ENCODE measurements around a stretch of chr14.

DNA sequence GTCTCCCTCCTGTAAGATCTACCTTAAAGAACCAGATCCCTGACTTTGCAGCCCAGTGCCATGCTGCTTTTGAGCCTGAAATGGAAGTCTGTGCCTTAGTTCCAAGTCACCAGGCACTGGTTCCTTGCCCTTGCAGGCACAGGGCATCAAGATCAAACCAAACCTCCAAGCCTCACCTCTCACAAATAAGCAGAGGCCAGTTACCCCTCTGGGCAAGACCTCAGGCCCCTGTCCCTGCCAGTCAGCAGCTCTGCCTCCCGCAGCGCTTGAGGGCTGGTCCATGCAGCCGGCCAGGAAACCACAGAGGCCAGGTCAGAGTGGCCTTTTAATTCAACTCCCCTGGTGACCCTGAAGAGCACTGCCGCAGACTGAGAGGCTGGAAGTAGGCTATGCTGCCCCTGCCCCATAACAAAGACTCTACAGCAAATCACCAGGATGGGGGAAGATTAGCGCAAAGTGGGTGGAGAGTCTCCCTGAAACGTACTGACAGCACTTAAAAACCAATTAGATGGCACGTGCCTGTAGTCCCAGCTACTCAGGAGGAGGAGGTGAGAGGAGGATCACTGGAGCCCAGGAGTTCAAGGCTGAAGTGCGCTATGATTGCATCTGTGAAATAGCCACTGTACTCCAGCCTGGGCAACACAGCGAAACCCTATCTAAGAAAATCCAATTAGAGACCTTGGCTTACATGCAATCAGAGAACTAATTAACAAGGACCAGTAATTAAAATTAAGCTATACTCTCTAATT, 70.5 kb downstream of the ITPK1 start:
- PRO-cap: no peak

- PRO-cap: bidirectional peak, plus-strand start at chr14:93056974, minus-strand start at chr14:93056677
Observed at GRCh38 chr14:93056897-93057095, 58.9 kb downstream of the ITPK1 start.

DNA sequence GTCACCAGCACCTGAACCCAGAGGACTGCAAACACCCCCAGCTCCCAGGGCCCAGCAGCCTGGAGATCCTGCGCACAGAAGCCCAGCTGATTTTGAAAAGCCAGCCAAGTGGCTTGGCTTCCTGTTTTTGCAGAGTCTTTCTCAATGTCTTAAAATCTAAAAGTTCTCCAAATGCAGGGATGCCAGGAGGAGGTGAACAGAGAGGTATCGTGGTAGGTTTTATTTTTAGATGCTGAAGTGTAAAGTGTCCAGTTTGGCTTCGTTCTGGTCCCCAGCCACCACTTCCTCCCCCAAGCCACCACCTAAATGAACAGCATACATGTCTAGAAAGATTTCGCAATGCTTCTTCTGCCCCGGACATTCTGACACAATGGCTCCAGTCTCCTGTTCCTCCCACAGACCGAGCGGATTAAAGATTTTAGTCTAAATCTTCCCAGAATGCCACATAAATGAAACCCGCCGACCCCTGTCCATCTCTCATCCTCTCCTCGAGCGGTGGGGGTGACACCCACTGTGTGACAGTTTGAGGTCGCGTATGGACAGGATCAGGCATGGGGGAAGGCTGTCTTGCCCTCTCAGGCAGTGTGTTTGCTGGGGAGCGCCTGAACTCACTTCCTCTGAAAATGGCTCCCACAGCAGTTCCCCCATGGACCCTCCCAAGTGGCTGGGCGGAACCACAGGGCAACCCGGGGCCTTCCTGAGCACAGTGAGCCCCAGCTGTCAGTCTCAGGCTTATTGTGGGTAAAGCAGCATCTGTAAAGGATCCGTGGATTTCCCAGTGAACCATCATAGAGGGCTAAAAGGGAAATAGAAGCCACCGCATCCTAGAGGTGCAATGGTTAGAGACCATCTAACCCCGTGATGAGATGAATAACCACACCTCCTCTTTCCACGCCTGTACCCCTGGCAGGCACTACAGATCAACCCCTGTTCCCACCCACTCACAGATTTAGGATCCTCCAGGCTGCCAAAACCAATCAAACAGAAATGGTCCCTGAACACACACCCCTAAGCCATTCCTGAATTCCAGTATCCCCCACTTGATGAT, 41.4 kb downstream of the ITPK1 start:
- PRO-cap: no peak

GRCh38 chr14:93135253-93135935, 19.7 kb upstream of the ITPK1 start:
- PRO-cap: no peak

- PRO-cap: no peak
Observed at GRCh38 chr14:93288212-93289152, 44.4 kb downstream of the BTBD7 start.

GRCh38 chr14:93702643-93703044, 85.6 kb downstream of the PRIMA1 start:
- PRO-cap: no peak

- PRO-cap: no peak
Observed at GRCh38 chr14:93895095-93895414, 32.1 kb upstream of the FAM181A start.

- PRO-cap: no peak
Observed at GRCh38 chr14:93978138-93978735, 1.9 kb upstream of the ASB2 start.

DNA sequence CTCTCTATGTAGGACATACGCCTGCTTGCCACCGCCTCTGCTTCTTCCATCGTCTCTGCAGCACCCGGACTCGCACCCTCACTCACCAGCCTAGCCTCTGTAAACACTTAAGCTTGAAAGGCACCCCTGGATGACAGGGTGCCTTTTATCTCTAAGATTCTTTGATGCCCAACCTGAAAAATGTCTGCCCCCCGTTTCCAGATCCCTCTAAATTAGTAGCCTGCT, 19.0 kb downstream of the OTUB2 start:
- PRO-cap: no peak

DNA sequence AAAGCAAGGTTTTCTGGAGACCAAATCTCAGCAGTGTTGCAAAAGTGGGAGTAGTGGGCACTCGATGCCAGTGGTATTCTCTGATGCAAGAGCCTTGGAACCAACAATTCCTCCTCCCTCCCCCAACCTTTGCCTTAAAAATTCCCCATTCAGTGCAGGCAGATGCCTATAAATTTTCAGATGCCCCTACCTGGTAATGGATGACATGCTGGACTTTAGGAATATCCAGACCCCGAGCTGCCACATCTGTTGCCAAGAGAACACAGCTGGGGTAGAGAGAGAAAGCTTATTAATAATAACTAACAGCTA, 23.4 kb downstream of the DDX24 start:
- PRO-cap: no peak

GRCh38 chr14:94180541-94181120, 6.5 kb downstream of the PPP4R4 start:
- PRO-cap: no peak

DNA sequence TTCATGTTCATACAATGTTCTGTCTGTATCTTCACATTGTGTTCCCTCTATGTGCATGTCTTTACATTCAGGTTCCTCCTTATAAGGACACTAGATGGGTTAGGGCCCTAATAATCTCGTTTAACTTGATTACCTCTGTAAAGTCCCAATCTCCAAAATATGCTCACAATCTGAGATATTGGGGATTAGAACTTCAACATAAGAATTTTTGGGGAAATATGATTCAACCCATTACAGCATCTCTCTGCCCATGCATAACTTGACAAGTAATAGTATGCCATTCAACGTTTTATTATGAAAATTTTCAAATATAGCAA, 30.6 kb upstream of the SERPINA6 start:
- PRO-cap: no peak

- PRO-cap: no peak
Observed at GRCh38 chr14:94380534-94381398, 7.6 kb downstream of the SERPINA1 start.

GRCh38 chr14:94387013-94387798, 1.2 kb downstream of the SERPINA1 start:
- PRO-cap: no peak

DNA sequence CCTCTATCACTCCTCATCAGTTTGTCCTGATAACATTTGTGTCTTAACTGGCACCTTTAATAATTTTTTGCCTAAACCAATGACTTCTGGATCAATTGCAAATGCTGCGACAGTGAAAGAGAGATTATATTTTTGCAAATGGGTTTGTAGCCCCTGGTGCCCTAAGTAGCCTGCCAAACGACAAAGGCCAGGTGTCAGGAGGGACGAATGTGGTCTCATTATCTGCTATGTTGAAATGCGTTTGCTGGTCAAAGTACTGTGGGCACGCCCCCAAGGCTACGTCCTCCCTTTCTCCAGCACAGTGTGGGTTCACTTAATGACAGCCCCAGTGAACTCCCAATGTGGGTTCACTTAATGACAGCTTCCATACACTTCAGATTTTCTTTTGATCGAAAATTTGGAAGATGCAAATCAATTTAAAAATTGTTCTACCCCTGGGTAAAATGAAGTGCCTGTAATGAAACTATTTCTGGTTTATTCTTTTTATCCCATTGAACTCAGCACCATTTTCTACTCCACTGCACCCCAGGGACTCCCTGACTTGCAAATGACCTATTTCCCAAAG, 1.5 kb downstream of the SERPINA11 start:
- PRO-cap: no peak

- PRO-cap: no peak
Observed at GRCh38 chr14:94486613-94486890, 10.6 kb upstream of the SERPINA9 start.

DNA sequence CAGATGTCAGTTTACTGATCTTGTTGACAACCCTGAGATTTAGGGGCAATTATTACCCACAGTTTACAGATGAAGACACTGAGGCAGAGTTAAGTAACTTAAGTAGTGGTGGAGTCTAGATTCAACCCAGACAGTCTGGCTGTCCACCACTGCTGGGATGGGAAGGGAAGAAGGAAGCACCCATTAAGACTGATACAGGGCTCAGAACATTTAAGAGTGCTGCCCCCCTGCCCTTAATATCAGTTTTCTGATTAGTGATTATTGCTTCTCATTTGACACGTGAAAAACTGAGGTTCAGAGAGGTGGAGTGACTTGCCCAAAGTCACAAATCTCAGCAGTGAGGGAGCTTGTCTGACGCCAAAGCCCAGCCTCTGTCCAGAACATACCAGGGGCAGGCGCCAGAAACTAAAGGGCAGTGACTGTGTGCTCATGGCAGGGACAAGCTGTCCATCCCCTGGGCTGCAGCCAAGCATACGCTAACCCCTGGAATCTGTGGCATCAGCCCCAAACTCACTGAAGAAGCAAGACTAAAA, 1.8 kb upstream of the SERPINA4 start:
- PRO-cap: no peak

- PRO-cap: bidirectional peak, plus-strand start at chr14:94599415, minus-strand start at chr14:94599205
Observed at GRCh38 chr14:94598595-94599645, 13.3 kb upstream of the SERPINA3 start.

DNA sequence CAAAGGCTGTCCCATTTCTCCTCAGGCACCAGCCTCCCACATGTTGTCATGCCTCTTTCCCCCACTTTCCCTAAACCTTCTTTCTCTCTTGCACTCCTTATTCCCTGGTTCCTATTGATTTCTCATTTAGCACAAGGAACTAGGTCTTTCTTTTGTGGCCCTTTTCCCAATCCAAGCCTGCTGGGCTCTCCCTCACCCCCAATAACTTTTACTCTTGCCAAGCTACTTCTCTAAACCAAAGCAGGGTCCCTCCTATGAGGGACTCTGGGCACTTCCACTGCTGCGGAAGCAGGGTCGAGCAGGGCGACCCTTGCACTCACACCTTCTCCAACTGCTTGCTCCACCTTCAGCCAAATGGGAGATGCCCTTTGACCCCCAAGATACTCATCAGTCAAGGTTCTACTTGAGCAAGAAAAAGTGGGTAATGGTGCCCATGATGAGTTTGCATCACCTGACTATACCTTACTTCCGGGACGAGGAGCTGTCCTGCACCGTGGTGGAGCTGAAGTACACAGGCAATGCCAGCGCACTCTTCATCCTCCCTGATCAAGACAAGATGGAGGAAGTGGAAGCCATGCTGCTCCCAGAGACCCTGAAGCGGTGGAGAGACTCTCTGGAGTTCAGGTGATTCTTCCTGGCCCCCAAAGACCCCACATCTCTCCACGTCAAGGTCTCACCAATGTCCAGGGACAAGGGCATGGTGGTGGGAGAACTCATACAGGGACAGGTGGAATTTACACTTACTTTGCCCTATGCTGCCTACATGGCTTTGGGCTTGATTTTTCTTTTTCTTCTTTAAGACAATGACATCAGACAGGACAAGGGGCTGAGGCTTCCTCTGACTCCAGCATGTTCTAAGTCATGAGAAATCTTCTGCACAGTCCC, 6.9 kb downstream of the SERPINA3 start:
- PRO-cap: no peak

DNA sequence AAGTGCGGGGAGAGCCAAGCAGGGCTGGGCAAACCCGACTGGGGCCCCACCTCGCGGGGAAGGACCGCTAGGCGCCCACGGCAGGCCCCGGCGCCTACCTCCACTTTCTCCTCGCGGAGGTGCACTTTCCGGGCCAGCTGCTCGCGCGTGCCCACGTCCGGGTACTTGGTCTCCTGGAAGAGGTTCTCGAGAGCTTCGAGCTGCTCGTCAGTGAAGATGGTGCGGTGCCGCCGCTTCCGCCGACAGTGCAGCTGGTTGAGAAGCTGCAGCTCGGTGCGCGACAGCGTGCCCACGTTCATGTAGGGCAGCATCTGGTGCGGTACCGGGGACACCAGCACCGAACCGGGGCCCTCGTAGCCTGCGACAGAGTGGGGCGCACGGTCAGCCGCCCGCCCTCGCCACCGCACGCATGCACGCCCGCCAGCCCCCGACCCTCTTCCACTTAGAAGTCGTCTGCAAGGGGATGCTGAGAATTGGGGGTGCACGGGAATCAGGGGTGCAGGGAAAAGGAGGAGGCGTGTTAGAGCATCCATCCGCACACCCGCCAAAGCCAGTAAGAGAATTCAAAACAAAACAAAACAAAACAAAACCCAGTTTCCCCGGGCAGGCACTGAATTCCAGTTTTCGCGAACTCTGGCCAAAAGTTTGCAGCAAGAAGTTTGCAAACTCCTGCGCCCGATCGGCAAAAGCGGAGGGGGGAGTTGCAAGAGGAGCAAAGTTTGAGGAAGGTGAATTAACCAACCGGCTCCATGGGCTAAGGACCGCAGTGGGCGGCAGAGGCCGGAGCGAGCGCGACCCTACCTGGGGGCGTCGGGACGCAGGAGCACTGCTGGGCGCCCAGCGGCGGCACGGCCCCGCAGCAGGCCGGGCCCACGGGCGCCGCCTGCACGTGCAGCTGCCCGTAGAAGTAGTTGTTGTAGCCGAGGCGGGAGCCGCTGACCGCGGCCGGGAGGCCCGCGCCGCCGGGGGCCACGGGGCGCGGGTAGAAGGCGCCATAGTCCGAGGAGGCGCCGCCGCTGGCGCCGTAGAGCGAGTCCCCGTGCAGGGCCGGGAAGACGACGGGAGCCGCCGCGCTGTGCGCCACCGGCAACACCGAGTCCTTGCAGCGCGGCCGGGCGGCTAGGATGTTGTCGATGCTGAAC, 682 bp downstream of the GSC start:
- PRO-cap: no peak

Data from gallbladder (tissue), 1 donor.